ENCODE measurements around a stretch of chr1.

GRCh38 chr1:2320673-2321291 is 70.6 kb downstream of the MORN1 start:
- RRBS = no CpG with 5 or more reads among the region's 23 CpGs

DNA sequence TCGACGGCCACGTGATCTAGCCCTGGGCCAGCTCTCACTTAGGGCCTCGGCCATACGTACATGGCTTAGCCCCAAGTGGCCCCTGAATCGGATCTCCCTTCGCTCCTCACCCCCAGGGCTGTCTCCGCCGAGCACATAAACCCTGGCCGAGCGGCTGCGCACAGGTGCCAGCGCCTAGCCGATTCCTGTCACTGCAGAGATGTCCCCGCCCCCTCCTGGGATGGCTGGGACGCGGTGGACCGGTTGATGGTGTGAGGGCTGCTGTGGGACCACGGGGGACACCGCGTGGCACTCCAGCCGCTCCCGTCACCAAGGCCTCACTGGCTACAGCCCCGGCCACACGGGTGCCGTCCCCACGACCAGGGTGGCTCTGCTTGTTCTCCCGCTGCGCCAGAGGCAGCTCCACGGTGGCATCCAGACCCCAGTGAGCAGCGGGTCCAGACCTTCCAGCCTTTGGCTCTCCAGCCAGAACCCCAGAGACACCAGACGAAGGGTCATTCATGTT is 68.4 kb downstream of the MORN1 start:
- RRBS = 82% methylated on average over 4 of the region's 32 CpGs

GRCh38 chr1:2354781-2355619 is 36.4 kb downstream of the MORN1 start:
- RRBS = 38% methylated on average over 10 of the region's 38 CpGs

DNA sequence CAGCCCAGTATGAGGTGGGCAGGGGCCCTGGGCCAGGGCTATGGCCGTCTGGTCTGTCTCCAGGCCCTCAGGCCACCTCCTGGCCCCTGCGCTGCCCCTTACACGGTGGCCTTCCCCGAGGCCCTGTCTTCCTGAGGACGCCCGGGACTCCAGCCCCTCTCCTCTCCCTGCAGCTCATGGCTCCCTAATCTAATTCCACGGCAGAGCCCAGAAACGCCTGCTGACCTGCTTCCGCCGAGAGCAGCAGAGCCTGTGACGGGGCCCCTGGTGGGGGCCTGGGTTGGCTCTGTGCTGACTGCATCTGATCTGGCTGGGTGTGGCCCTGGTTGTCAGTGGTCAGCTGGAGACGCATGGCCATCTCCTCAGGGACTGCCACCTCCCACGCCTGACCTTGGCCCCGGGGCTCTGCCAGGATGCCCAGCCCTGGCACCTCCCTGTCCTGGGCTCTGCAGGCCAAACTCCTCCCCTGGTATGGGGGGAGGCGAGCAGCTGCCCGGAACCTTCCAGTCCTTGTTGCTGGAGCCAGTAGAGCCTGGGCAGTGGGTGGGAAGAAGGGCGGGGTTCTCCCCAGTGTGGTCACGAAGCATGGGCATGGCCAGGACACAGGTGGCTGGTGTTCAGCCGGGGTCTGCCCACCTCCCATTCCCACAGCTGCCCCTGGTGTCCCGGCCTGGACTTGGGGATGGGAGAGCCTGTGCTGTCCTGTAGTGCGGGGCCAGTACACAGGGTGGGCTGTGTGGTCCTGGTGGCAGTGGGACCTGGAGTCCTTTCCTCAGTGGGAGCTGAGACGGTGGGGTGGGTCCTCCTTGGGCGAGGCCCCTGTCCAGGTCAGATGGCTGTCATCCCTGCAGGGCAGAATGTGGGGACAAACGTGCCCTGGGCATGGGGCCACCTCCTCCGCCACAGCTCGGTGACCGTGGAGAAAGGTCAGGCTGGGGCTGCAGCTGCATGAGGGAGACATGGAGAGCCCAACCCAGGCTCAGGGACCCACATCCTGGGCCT is 988 bp upstream of the PLCH2 start:
- RRBS = 62% methylated on average over 4 of the region's 27 CpGs

DNA sequence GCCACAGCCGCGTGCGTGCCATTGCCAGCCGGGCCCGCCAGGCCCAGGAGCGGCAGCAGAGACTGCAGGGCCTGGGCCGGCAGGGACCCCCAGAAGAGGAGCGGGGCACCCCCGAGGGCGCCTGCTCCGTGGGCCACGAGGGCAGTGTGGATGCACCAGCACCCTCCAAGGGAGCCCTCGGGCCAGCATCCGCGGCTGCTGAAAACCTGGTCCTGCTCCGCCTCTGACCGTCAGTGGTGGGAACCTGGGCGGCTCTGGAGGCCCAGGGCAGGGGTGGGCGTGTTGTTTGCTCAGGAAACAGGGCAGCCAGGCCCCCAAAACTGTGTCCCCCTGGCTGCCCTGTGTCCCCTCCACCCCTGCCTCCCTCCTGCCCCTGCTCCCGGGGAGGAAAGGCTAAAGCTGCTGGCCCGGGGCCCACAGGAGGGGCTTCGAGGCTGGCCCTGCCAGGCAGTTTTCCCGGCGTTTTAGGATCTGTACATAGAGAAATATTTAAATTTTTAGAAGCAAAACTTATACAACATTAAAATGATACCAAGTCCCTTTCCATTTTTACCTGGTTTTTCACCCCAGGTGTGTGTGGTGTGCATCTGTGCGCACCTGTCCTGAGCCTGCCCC is 21.3 kb downstream of the PANK4 start:
- RRBS = 52% methylated on average over 10 of the region's 25 CpGs

GRCh38 chr1:2584149-2584588 is 2.4 kb upstream of the PRXL2B start:
- RRBS = no CpG with 5 or more reads among the region's 7 CpGs

GRCh38 chr1:2587219-2587742 is 704 bp downstream of the PRXL2B start:
- RRBS = no CpG with 5 or more reads among the region's 33 CpGs

GRCh38 chr1:2592638-2593169 is 6.1 kb downstream of the PRXL2B start:
- RRBS = 79% methylated on average over 6 of the region's 19 CpGs

DNA sequence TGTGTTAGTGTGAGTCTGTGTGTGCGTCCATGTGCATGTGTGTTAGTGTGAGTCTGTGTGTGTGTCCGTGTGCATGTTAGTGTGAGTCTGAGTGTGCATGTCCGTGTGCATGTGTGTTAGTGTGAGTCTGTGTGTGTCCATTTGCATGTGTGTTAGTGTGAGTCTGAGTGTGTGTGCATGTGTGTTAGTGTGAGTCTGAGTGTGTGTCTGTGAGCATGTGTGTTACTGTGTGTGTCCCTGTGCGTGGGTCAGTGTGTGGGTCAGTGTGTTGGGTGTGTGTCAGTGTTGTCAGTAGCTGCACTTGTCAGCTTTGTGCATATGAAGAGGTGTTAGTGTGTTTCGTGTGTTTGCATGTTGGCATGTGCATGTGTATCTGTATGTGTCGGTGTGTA is 76.4 kb upstream of the ACTRT2 start:
- RRBS = no CpG with 5 or more reads among the region's 6 CpGs

DNA sequence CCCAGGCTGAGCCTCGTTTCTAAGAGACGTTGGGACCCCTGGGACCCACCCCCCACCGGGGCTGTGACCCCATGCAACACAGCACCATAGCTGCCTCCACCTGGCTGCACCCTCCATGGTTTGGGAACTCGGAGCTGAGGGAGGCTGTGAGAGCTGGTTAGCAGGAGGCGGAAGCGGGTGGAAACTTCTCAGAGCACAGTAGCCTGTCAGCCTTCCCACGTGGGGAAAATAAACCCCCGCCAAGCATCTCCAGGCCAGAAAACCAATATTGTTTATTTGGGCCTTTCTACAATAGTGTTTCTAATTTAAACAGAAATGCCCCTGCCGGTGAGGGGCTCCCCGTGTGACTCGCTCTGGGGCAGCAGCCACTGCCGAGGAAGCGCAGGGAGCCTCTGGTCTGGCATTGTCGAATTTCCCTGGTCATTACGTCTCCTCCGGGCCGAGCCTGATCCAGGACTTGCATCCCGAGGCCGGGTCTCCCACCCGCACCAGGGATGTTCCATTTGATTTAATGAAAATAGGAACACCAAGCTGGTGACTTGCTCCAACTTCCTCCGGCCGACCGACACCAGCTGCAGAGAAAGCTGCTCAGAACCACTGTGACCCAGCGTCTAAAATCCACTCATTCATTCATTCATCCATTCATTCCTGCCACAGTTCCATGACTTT is 20.4 kb downstream of the PRDM16 start:
- RRBS = 55% methylated on average over 9 of the region's 24 CpGs

DNA sequence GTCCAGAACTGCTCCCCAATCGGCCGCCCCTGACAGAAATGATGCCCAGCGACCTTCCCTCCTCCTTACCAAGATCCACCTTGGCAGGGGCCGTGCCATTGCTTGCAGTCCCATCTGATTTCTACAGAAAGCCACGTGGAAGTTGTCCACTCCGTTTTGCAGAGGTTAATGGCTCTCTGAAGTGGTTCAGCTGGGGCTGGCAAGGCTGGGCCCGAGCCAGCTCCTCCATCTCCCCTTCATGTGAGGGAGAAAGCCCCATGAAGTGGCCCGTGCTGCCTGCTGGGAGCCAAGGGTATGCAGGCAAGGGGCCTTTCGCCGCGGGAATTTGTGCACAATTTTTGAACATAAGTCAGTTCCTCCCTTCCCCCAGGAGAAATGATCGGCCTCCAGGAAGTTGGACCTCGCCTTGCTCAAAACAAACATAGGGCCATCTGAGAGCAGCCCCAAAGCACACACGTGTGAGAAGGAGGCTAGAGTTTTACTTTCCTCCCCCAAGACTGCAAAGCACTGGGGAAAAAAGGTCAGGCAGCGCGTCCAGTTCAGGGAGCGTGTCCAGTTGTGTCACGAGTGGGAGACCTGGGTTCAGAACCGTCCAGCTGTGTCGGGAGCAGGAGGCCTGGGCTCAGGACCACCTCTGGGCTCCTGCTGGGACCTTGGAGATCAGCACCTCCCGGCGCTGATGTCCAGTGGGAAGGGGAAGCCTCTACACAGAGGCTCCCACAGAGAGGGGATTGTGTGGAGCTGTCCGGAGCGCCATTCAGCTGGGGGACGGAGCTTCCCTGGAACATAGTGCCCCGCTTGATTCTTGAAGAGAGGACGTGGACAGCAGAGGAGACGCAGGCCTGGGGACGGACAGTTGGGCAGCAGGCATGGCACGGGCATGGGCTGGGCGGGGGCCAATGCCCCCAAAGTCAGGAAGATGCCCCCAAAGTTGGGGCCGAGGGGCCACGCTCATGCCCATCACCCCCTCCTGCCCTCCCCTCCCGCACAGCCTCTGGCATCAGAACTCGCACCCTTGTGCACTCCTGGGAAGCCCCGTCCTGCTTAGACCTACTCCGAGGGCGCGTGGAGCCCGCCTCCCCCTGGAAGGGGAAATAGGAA is 64.9 kb downstream of the PRDM16 start:
- RRBS = 37% methylated on average over 3 of the region's 40 CpGs

- RRBS = no CpG with 5 or more reads among the region's 38 CpGs
Observed at GRCh38 chr1:3219146-3219939, 150.3 kb downstream of the PRDM16 start.

DNA sequence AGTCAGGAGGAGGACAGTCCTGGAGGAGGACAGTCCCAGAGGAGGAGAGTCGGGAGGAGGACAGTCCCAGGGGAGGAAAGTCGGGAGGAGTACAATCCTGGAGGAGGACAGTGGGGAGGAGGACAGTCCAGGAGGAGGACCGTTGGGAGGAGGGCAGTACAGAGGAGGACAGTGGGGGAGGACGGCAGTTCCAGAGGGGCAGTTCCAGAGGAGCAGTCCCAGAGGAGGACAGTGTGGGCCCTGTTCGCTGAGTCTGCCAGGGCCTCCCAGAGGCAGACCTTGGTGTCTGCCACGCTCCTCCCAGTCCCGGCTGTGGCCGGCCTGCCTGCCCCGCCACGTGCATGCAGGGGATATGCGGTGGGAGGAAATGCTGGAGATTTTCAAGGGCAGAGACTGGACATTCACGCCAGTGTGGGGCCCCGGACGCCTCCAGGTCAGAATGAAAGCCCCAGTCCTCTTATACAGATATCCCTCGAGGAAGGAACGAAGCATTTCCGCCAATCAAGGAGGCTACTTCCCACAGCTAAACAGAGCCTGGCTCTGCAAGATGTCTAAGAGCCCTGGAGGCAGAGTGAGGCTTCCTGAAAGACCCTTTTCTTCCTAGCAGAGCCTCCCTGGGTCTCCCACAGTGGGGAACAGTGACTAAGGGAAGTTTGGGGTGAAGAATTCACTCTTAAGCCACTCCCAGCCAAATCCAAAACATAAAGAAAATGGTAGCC is 183.6 kb upstream of the ARHGEF16 start:
- RRBS = 37% methylated on average over 3 of the region's 17 CpGs

GRCh38 chr1:3316196-3317182 is 138.0 kb upstream of the ARHGEF16 start:
- RRBS = no CpG with 5 or more reads among the region's 16 CpGs

DNA sequence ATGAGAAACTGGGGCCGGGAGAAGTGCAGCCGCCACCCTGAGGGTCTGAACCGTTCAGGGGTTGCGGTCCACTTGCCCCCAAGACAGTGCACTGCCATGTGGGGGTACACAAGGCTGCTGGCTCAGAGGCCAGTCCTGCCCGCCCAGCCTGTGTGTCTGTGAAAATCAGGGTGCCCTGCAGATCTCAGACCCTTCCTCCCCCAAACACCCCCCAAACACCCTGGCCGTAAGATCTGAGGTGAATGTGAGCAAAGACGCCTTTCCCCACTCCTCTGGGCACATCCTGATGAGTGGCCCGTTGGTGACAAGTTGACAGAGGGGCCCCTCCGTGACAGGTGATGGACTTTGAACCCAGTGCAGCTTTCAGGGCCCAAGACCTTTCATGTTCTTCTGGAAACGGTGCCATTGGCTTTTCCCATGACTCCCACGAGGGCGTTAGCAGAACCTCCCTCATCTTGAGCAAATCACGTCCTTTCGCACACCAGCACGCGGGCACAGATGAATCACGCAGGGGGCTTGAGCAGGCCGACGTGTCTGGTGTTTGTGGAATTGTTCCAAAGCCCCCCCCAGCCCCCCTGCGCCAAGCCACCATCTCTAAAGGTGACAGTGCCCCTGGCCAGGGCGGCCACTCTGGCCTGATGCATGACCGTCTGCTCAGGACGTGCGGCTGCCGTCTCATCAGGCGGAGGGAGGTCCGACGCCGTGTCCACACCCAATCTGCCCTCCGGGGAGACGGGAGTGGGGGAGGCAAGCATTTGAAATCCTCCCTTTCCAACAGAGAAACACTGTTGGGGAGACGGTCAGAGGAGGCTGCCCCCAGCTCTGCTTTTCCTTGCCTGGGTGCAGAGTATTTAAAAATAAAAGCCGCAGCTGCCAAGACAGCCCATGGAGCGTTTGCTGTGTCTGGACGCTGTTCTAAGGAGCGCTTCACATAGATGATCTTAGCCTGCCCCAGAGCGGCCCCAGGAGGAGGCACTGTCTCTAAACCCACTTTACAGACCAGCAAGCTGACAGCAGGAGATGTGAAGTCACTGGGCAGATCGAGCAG is 98.4 kb upstream of the ARHGEF16 start:
- RRBS = no CpG with 5 or more reads among the region's 38 CpGs

GRCh38 chr1:3431944-3432269 is 22.6 kb upstream of the ARHGEF16 start:
- RRBS = 89% methylated on average over 1 of the region's 12 CpGs

DNA sequence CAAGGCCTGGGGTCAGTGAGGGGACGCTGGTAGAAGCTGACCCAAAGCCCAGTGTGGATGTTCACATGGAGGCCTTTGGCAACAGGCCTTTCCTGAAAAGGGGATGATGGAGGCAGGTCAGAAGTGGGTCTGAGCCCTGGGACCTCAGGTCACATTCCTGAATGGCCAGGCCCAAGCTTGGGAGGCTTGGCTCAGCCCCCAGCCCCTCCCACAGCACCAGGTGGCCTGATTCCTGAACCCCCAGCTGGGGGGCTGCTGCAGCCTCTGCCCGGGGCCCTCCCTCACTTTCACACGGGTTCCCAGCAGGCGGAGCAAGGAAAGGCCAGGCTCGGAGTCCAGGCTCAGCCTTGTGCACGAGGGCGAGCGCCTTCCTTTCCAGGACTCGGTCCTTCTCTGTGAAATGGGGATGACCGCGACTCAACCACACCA is 708 bp upstream of the ARHGEF16 start:
- RRBS = no CpG with 5 or more reads among the region's 11 CpGs

- RRBS = 18% methylated on average over 2 of the region's 29 CpGs
Observed at GRCh38 chr1:3481778-3482679, 27.6 kb downstream of the ARHGEF16 start.

- RRBS = 91% methylated on average over 3 of the region's 20 CpGs
Observed at GRCh38 chr1:3539893-3540309, 71.4 kb downstream of the MEGF6 start.

- RRBS = no CpG with 5 or more reads among the region's 17 CpGs
Observed at GRCh38 chr1:3654674-3655130, 2.4 kb downstream of the TP73 start.

Measured in choroid plexus epithelial cell (primary cell).